Thyroid gland (tissue), 7 donors: ENCODE results near the gene HSPA5.

- PRO-cap, 2 experiments = peak in 2 of 2 experiments; most common minus-strand start chr9:125241343 (in 2)
- RAMPAGE, long total RNA, 5 experiments = start-site peak on the minus strand in 4 of 5 experiments, at chr9:125241185-125241347 at its widest, 3,366 to 25,116 reads per replicate
Measured at GRCh38 chr9:125240145-125241439, at the start of gene HSPA5. Gene HSPA5 (minus strand): TSS chr9:125241343.

DNA sequence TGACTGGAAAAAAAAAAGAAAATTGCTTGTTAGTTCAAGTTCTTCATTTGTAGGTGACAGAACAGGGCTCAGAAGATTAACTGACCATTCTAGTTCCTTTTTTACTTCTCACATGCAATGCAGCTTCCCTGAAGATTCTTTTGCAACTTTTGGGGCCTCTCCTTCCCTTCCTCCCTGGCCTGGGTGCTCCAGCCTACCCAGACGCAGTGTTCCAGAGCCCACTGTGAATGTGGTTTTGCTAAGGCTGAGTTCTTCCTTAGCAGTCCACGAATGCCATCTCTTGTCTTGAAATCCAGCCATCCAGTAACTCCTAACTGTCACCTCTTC is 2.4 kb upstream of the GAPVD1 start:
- PRO-cap, 2 experiments = no peak in any of the 2 experiments
- RAMPAGE, long total RNA, 5 experiments = no peak in any of the 5 experiments

GRCh38 chr9:125337220-125337680 is 75.6 kb downstream of the GAPVD1 start:
- PRO-cap, 2 experiments = no peak in any of the 2 experiments
- RAMPAGE, long total RNA, 5 experiments = no peak in any of the 5 experiments

DNA sequence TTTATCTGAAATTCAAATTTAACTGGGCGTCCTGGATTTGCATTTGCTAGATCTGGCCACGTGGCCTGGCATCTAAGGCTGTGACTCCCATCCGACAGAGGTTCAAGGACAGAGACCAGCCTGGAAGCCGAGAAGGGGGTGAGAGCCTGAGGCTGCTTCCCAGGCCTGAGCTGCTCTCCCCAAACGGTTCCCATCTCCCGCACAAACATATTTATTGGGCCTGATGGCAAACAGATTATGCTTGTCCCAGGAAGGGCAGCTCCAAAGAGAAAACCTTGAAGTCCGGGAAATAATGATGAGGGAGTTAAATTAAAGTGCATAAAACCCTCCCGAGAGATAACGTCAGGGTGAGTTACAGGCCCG is 163.6 kb downstream of the GAPVD1 start:
- PRO-cap, 2 experiments = no peak in any of the 2 experiments
- RAMPAGE, long total RNA, 5 experiments = no peak in any of the 5 experiments

DNA sequence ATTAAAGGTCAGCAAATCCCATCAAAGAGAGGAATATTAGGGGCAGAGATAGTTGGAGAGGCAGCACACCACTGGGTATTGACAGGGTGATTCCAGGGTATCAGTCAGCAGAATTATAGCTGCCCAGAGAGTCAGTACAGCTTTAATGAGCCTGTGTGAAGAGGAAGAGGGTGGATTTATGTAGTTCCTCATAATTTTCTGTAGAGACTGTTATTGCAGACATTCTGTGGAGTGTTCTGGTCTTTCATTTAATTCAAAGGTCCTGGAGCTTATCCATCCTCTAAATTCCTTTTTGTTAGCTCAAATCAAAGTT is 157.4 kb downstream of the PBX3 start:
- PRO-cap, 2 experiments = no peak in any of the 2 experiments
- RAMPAGE, long total RNA, 5 experiments = no peak in any of the 5 experiments

DNA sequence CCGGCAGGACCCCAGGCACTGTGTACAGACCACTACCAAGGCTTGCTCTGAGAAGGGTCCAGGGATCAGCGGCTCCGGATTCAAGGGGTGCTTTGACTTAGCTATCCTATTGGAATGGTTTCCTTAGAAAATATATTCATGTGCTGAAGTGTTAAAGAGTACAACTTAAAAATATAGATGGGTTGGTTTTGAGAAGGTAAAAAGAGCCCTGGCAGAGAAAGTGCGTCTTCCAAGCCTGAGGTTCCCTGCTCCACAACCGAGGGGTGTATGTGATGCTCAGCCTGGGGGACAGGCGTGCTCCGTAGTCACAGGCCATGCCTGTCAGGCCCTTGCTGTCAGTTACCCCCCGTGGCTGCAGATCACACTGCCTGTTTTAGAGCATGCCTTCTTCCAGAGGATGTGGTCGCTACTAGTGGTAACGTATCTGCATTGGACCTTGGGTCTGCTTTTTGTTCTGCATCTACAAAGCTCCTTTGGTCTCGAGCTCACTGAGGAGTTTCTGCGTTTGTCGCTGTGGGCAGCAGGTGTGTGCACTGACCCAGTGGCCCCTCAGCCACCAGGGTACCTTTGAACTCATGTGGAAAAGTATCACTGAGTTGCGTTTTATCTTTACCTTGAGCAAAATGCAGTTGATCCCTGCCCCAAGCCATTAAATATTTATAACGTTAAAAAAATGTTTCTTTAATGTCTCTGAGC is 142.8 kb downstream of the MVB12B start:
- PRO-cap, 2 experiments = no peak in any of the 2 experiments
- RAMPAGE, long total RNA, 5 experiments = no peak in any of the 5 experiments

GRCh38 chr9:126499312-126499984 is 114.3 kb upstream of the LMX1B start:
- PRO-cap, 2 experiments = no peak in any of the 2 experiments
- RAMPAGE, long total RNA, 5 experiments = no peak in any of the 5 experiments

DNA sequence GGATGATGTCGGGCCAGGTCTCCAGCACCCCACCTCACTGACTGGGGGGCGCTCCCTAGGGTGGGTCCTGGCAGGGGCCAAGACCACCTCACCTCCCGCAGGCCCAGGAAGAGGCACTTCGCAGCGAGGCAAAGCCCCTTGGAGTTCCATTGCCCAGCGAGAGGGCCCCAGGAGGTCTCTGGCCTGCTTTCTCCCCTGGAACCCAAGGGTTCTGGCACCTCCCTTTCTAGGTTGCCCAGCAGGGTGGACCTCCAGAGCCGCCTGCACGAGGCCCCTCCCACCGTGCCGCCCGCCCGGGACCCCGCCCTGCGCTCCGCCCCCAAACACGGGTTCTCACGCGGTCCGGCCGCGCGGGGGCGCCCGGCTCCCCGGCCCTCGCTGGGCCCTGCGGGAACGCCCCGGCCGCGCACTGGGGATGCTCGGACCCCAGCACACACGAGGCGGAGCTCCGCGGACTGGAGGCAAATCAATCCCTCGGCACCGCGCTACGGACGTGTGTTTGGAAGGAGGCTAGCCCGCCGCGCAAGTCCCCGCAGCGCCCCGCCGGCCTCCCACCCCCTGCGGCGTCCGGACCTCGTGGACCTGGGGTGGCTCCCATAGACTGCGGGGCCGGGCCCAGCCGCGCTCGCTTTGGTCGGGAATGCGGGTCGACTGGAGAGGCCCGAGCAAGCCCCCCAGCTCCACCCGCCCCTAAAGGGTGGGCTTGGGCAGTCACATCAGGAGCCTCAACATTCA is 99.5 kb upstream of the LMX1B start:
- PRO-cap, 2 experiments = no peak in any of the 2 experiments
- RAMPAGE, long total RNA, 5 experiments = no peak in any of the 5 experiments

DNA sequence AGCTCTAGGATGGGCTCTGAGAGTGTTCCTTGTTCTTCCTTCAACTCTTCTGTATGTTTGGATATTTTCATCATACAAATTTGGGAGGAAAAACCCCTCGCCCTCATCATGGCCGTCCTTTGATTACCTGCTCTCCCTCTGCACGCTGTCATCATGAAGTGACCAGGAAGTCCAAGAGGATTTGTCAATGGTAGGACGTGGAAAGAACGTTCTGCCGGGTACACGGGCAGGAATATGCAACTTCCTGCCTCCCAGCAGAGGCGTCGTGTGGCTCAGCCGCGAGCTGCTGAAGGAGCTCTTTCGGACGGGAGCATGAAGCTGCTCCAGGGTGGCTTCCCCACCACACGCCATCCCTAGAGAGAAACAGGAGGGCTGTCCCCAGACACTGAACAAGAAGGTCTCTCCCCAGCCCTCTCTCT is 88.4 kb upstream of the LMX1B start:
- PRO-cap, 2 experiments = no peak in any of the 2 experiments
- RAMPAGE, long total RNA, 5 experiments = no peak in any of the 5 experiments

DNA sequence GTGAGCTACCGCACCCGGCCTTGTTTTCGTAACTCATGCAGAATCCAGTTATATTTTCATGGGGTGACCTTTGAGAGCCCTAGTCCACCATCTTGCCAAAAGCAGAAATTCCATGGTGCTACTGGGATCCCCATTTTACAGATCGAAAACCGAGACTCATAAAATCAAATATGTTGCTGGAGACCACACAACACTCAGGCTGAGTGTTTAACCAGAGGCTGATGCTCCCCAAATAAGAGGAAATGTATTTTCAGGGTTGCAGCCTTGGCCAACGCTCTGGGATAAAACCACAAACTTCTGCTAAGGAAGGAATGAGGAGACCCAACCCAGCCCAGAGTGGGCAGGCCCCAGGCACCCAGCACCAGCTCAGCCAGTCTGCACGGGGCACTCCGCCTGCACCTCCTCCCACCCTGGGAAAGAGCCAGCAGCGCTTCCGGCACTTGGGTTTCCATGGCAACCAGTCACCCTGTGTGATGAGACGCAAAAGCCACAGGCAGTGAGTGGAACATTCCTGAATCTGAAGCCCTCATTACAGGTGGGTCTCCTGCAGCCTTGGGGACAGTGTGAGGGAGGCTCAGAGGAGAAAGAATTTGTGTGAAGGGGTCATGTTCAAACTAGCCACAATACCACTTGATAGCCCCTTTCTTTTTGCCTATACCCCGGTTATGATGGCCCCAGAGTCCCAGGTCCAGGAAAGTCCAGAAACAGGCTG is 85.3 kb upstream of the ZBTB43 start:
- PRO-cap, 2 experiments = peak in 1 of 2 experiments; most common plus-strand start position 508 of the sequence (in 1); most common minus-strand start position 278 of the sequence (in 1)
- RAMPAGE, long total RNA, 5 experiments = no peak in any of the 5 experiments

- PRO-cap, 2 experiments = no peak in any of the 2 experiments
- RAMPAGE, long total RNA, 5 experiments = no peak in any of the 5 experiments
Measured at GRCh38 chr9:126781706-126782183, 23.1 kb upstream of the ZBTB43 start.

- PRO-cap, 2 experiments = no peak in any of the 2 experiments
- RAMPAGE, long total RNA, 5 experiments = no peak in any of the 5 experiments
Measured at GRCh38 chr9:126813090-126813896, 8.5 kb downstream of the ZBTB43 start.

DNA sequence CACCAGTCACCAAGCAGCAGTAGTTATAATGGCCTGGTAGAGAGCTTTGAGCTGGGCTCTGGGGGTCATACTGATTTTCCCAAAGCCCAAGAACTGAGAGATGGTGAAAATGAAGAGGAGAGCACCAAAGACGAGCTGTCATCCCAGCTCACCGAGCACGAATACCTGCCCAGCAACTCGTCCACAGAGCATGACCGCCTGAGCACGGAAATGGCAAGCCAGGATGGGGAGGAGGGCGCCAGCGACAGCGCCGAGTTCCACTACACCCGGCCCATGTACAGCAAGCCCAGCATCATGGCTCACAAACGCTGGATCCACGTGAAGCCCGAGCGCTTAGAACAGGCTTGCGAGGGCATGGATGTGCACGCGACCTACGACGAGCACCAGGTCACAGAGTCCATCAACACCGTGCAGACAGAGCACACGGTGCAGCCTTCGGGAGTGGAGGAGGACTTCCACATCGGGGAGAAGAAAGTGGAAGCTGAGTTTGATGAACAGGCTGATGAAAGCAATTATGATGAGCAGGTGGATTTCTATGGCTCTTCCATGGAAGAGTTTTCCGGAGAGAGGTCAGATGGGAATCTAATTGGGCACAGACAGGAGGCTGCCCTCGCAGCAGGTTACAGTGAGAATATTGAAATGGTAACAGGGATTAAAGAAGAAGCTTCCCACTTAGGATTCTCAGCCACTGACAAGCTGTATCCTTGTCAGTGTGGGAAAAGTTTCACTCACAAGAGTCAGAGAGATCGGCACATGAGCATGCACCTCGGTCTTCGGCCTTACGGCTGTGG is 27.3 kb upstream of the ZBTB34 start:
- PRO-cap, 2 experiments = no peak in any of the 2 experiments
- RAMPAGE, long total RNA, 5 experiments = no peak in any of the 5 experiments

DNA sequence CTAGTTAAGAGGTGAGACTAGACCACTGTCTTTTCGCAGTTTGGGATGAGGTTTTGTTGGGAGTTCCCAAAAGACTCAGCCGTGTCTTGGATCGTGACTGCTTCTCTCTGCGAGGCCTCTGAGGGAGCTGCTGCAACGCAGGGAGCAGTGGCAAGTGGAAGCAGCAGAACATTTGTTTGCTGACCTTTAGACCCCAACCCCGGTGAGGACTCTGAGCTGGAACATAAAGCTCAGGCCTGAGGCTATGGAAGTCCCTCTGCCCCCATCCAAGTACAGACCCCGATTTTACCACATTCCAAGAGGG is 1.6 kb downstream of the RALGPS1 start:
- PRO-cap, 2 experiments = no peak in any of the 2 experiments
- RAMPAGE, long total RNA, 5 experiments = no peak in any of the 5 experiments

DNA sequence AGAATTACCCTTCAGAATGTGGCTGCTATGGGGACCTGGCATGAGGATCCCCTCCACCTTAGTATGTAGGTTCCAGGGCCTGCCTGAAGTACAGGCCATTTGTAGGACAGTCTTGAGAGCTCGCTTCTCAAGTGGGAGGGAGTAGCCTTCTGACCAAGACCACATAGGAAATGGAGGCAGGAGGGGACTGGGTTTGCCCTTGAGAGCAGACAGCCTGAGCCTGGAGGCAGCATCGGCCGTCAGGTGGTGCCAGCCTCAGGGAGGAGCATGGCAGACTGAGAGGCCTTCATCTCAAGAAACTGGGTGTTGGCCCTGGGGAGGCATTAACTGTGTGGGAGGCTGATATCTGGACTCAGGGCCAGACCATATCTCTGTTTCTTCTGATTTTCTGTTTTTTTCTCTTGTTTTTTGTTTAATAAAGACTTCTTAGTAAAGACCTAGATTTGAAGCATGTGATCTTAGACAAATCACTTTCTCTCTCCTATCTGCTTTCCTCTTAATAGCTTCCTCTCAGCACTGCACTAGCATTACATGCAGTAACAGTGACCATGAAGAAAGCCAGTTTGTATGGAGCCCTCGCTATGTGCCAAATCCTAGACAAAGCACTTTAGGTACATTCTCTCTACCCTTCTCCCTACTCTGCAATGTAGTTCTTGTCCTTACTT is 31.8 kb downstream of the ANGPTL2 start:
- PRO-cap, 2 experiments = no peak in any of the 2 experiments
- RAMPAGE, long total RNA, 5 experiments = no peak in any of the 5 experiments

GRCh38 chr9:127116860-127117588 is 5.4 kb downstream of the ANGPTL2 start:
- PRO-cap, 2 experiments = no peak in any of the 2 experiments
- RAMPAGE, long total RNA, 5 experiments = no peak in any of the 5 experiments

DNA sequence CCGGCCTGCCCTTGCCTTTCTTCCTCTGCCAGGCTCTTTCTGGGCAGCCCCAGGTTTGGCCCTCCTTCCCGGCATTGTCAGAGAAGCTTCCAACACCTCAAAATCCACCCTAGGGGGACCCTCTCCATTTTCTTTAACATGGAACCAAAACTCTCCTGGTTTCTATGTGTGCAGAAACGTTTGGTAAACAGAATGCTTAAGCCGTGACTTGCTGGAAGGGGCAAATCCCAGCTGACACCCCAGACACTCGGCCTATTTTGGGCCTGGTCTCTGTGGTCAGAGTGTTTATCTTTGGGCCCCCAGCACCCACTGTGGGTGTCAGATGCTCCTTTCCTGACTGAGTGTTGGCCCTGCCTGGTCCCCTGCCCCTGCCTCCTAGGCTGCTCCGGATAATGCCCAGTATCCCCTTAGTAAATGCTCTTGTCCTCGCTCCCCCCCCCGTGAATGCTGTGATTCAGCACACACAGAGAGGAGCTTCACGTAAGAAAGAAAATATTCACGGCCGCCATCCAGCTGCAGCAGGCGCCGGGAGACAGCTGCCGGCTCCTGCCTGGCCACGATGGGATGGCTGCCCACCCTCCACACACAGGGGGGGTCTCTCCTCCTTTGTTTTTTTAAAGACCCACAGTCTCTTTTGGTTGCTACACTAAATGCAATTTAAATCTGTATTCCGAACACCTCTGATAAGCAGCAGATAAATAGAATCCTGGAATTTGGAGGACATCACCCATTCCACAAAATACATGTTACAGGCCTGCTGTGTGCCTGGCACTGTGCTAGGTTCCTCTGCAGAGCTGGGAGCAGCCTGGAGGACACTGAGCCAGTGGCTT is 11.4 kb upstream of the ANGPTL2 start:
- PRO-cap, 2 experiments = peak in 1 of 2 experiments; most common plus-strand start position 508 of the sequence (in 1); most common minus-strand start position 394 of the sequence (in 1)
- RAMPAGE, long total RNA, 5 experiments = no peak in any of the 5 experiments

DNA sequence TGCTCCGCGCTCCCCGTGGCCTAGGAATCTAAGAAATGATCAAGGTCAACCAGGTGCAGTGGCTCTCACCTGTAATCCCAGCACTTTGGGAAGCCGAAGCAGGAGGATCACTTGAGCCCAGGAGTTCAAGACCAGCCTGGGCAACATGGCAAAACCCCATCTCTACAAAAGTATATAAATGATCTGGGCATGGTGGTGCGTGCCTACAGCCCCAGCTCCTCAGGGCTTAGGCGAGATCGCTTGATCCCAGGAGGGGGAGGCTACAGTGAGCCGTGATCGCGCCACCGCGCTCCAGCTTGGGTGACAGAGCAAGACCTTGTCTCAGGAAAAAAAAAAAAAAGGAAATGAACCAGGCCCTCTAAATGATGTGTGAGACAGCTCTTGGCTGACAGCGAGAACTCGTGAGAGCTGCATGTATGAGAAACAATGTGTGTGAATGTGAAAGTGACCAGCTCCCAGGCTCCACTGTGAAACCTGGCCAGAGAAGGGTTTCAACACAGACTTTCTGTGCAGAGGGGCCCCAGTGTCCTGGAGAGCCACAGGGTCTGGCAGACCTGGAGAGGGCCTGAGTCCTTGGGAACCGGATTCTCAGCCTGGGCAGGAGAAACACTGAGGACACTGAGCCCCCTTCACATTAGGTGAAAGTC is 61.7 kb upstream of the ANGPTL2 start:
- PRO-cap, 2 experiments = no peak in any of the 2 experiments
- RAMPAGE, long total RNA, 5 experiments = no peak in any of the 5 experiments

- PRO-cap, 2 experiments = no peak in any of the 2 experiments
- RAMPAGE, long total RNA, 5 experiments = no peak in any of the 5 experiments
Measured at GRCh38 chr9:127245740-127245981, 18.9 kb upstream of the GARNL3 start.

DNA sequence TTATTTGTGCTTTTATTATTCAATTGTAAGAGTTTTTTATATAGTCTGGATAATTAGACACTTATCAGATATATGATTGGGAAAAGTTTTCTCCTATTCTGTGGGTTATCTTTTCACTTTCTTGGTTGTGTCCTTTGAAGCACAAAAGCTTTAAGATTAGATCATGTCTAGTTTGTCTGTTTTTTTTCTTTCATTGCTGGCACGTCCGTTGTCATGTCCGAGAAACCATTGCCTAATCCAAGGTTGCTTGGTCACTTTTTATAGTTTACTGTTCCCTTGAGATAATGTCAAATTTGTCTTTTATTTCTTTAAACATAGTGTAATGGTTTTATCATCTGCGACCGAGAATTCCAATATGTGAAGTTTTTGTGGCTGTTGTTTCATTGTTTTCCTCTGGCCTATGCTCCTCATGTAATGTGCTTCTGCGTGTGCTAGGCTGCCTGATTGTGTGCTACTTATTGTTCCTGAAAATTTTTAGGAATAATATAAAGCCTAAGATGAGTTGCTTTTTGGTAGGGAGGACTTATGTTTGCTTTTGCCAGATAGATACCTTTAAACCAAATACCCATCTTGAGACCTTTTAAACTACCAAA is 28.8 kb downstream of the GARNL3 start:
- PRO-cap, 2 experiments = no peak in any of the 2 experiments
- RAMPAGE, long total RNA, 5 experiments = no peak in any of the 5 experiments